LHCN-M2 (cell line): ENCODE data around the genes CLHC1 and VRK2.

DNA sequence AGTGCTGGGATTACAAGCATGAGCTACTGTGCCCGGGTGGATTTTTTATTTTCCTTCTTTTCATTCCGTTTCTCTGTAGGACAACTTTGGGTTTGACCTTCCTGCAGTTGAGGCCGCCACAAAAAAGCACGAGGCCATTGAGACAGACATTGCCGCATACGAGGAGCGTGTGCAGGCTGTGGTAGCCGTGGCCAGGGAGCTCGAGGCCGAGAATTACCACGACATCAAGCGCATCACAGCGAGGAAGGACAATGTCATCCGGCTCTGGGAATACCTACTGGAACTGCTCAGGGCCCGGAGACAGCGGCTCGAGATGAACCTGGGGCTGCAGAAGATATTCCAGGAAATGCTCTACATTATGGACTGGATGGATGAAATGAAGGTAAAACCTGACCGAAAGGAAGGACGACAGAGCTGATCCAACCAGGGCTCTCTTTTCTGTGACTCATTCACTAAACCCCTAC lies 97.6 kb upstream of the EML6 start:
- RAMPAGE, long total RNA: no peak

DNA sequence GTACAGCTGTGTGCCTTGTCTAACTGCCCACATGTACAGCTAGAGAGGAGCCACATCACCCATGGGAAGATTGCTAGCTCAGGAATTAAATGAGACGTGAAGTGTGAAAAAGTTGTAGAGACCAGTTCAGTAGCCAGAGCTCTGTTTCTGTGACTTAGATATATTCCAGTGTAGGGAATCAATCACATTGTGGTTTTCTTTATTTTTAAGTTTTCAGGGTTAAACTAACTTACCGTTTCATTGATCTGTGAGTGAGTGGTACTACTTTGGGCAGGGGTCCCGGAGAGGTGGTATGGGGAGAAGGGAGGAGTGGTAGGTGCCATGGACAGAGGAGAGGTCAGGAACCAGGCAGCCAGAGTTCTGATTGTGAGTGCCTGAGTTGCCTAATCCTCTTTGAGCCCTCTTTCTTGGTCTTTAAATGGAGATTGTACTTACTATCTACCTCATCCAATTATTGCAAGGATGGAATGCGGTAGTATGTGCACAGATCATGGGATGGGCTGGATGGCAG lies 97.1 kb upstream of the EML6 start:
- RAMPAGE, long total RNA: no peak

GRCh38 chr2:54654893-54655311 lies 68.6 kb upstream of the EML6 start:
- RAMPAGE, long total RNA: no peak

GRCh38 chr2:54665896-54666107 lies 57.7 kb upstream of the EML6 start:
- RAMPAGE, long total RNA: no peak

- RAMPAGE, long total RNA: no peak
These were observed 484 bp downstream of the EML6 start for GRCh38 chr2:54724000-54724292.

GRCh38 chr2:54955526-54956179 lies 94.6 kb downstream of the RTN4 start:
- RAMPAGE, long total RNA: no peak

DNA sequence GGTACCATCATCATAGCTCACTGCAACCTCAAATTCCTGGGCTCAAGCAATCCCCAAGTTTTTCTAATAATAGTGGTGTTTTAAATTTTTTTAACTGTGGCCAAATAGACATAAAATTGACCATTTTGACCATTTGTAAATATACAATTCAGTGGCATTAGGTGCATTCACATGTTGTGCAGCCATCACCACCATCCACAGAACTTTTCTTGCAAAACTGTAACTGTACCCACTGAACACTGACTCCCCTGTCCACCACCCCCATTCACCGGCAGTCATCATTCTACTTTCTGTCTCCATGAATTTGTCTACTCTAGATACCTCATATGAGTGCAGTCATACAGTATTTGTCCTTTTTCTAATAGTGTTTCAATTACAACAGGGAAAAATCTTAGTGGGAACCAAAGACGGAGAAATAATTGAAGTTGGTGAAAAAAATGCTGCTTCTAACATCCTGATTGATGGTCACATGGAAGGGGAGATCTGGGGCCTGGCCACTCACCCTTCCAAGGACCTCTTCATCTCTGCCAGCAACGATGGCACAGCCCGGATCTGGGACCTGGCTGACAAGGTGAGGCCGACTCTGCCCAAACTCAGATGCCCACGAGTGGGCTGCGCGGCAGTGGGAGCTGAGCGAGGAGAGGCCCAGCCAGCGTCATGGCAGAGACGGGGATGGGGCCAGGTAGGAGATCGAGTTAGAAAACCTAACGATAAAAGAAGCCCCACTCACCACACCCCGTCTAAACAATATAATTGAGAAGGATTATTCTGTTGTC lies 87.9 kb downstream of the RTN4 start:
- RAMPAGE, long total RNA: no peak

DNA sequence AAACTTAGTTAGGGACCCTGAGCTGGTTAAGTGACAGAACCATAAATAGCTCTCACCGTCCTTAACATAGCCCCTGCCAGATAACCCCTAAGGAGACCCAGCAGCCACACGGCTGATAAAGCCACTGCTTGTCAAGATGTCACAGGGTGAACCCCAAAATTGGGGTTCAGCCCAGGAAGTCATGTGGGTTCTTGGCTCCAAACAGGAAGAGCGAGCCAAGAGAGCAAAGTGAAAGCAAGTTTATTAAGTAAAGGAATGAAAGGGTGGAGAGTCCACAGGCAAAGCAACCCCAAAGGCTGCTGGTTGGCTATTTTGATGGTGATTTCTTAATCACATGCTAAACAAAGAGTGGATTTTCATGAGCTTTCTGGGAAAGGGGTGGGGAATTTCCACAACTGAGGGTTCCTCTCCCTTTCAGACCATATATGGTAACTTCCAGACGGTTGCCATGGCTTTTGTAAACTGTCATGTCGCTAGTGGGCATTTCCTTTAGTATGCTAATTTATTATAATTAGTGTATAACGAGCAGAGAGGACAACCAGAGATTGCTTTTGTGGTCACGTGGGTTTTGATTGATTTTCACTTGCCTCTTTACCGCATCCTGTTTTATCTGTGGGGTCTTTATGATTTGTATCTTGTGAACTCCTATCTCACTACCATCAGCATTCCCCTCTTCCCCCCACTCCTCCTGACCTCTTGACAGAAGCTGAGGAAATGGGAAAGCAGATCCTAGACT lies 83.6 kb upstream of the RTN4 start:
- RAMPAGE, long total RNA: no peak

DNA sequence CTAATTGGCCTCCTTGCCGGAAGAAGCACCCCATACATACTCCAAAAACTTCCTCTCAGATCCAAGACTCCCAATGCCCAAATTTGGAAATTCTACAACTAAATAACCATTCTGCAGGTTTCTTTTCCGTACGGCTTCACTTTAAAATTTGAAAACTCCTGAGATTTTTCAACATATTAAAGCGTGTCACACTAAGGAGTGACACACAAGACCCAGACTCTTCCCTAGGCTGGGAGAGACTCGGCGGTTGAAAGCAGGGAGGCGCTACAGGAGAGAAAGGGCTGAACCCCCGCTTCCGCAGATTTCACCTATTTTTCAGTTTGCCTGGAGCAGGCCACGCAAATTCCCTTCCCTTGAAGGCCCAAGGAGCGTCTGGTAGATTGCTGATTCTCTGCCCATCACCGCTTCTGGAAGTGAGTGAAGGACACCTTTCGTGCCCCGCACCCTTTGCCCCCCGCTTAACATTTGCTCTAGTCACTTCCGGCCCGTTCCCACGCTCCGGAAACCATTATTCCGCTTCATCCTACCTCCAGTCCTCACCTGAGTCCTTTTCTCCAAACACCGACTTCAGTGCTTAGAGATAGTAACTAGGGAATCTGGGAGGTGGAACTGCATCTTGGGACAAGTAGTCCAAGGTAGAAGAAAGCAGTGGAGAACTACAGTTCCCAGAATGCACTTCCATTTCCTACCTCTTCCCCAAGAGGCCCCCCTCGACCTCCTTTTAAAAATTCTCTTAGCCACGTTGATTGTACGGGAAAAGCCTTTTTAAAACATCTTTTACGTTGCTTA lies at the start of gene CLHC1:
Gene CLHC1, minus strand, starts transcription at position 598 of the 789 bp plus-strand sequence.
- RAMPAGE, long total RNA: no peak

DNA sequence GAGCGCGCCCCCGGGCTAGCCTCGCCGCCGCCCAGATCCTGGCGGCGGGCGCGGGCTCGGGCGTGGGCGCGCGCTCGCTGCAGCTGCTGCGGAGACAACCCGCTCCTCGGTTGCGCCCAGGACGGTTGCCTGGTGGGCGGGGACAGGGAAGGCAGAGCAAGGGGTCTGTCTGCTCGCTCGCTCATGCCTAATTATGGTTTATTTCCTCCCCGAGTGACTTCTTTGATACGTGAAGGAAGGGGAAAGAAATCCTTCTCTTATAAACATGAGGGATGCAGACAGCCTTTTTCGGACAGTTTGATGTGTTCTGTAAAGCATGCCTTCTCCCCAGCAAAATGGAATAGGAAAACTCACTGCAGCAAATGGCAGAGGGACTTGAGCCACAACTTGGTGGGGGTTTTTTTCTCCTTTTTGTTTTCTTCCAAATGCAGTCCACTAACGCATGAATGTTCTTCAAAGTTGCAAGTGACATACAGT lies 437 bp upstream of the CCDC88A start:
- RAMPAGE, long total RNA: no peak

DNA sequence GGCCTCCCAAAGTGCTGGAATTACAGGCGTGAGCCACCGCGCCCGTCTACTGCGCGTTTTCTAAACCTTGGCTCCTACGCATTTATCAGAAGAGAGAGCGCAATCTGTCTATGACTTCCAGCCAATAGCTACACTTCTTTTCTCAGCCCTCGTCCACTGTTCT lies 278 bp upstream of the CFAP36 start:
- RAMPAGE, long total RNA: no peak

DNA sequence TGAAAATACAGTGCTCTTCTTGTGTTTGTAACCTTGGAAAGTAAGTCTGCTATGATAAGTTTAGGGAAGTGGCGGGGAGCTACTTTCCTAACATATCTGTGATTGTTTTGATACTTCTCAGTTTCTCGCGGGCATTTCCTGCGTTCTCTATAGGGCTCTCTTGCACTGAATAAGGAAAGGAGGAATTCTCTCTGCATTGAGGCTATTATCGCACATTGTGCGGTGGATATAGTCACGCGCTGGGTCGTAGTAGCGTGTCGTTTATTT lies 854 bp upstream of the PPP4R3B start:
- RAMPAGE, long total RNA: no peak

DNA sequence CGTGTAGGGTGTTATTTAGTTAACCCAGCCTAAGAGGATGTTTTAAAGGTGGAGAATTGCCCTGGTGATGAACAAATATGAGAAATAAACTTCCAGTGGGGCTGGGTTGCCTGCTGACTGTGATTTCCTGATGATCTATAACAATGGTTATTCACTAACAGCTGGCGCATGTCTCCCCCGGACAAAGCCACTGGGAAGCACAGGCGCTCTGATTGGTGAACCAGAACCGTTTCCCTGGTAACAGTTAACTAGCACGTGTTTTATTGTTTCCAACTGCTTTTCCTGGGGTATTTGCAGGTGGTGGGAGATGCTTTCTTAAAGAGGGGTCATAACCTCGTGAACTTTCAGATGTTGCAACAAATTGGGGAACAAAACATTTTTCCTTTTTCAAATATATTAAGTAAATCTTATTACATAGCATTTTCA lies 85.5 kb upstream of the EFEMP1 start:
- RAMPAGE, long total RNA: no peak

DNA sequence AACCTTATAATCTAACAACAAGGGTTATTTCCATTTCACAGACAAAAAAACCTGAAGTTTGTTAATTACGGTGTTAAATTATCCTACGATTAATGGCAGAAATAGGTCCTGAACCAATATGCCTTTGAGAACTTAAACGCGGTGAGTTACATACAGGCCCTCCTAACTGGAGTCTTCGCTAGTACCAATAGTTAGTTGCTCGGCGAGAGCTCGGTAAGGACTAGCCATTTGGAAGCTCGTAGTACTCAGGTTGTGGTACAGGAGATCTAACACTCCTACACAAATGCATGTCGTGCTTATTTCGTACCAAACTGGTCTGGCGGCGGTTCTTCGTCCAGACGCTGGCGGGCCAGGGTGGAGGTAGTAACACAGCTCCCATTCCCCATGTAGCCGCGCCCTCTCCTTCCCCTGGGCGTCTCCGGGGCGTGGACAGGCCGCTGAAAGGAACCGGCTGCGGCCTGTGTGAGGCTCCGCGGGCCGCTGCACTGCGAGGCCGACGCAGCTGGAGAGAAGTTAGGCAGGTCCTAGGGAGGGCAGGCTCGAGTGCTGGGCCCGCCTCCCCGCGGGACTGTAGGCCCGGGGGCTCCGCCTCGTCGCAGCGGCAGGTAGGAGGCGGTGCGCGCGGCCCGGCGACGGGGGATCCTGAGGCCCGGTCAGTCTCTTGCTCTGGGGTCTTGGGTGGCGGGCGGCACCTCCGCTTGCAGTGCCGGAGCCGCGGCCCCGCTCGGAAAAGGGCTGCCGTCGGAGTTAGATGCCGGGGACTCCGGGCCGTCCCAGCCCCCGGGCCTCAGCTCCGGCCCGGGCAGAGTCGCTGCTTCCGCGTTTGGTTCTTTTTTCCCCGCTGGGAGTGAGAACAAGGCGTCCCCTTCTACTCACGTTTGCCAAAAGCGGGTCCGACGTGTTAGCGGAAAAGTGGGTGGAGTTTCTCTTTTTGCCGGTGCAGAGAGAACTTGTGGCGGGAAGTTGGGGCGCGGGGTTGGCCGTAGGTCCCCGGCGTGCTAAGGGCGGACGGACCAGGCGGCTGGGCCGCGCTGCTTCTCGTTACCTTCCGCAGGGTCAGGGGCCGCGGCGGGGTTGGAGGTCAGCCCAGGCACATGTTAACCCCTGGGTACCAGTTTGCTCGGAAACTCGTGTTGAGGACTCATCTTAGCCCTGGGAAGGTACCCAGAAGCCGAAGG lies at the start of gene VRK2:
Gene VRK2, plus strand, starts transcription at position 590 of the 1,178 bp plus-strand sequence.
- RAMPAGE, long total RNA: no peak

DNA sequence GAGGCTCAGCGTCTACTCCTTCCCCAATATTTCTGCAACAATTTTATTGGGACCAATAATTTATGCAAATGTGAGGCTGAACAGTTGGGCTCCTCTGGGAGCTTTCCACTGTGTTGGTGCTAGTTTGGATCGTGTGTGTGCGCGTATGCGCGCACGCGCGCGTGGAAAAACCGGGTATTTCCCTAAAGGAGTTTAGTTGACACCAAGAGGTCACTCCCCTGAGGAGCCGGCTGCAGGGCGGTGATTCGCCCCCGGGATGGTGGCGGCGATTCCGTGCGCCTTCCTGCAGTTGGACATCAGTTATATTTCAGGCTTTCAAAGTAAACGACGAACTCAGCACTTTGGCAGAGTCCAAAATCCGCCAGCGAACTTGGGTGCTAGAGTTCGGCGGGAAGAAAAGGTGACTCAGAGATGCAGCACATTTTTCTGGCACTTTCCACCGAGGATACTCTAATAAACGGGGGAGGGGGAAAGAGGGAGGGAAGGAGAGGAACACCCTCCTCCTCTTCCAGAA lies 186.5 kb upstream of the FANCL start:
- RAMPAGE, long total RNA: no peak

DNA sequence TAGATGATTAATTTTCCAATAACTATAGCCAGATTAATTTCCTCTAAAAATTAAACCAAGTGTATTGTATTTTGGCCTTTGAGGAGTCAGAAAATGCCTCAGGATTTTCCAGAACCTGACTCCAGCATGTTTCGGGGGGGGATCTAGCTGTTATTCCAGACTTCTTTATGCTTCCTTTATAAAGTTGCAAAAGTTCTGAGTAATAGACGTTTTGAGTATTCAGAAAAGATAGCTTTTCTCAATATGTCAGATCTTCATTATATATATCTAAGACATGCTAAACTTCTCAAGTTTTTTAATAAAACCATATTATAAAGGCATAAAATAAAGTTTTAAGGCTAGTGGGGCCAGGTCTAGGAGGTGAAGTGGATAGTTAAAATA lies 270.5 kb upstream of the FANCL start:
- RAMPAGE, long total RNA: no peak

- RAMPAGE, long total RNA: no peak
These were observed 298.9 kb upstream of the FANCL start for GRCh38 chr2:58539952-58540444.

DNA sequence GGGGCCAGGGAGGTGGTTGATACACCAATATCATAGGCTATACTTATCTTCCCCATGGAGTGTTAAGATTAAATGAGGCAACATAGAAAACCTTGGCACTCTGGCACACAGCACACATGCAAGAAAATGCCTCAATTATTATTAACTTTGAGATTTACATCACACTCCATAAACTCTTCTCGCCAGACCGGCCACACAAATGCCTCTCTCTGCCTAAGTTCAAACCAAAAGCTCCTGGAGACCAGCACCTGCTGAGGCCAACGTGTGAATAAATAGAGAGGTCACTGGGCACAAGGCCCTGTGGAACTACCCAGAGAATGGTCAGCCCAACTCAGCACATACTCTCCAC lies 498.7 kb downstream of the BCL11A start:
- RAMPAGE, long total RNA: no peak

DNA sequence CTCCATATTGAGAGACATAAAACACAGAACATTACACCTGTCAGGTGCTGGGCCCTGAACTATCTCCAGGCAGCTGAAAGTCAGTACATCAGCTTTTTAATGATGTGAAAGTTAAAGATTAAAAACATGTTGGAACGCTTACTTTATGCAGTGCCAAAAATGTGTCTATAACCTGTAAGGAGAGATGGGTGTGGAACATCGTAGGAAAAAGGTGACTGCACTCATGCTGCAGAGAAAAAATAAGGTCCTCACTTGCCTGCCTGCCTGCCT lies 34.2 kb downstream of the BCL11A start:
- RAMPAGE, long total RNA: no peak

DNA sequence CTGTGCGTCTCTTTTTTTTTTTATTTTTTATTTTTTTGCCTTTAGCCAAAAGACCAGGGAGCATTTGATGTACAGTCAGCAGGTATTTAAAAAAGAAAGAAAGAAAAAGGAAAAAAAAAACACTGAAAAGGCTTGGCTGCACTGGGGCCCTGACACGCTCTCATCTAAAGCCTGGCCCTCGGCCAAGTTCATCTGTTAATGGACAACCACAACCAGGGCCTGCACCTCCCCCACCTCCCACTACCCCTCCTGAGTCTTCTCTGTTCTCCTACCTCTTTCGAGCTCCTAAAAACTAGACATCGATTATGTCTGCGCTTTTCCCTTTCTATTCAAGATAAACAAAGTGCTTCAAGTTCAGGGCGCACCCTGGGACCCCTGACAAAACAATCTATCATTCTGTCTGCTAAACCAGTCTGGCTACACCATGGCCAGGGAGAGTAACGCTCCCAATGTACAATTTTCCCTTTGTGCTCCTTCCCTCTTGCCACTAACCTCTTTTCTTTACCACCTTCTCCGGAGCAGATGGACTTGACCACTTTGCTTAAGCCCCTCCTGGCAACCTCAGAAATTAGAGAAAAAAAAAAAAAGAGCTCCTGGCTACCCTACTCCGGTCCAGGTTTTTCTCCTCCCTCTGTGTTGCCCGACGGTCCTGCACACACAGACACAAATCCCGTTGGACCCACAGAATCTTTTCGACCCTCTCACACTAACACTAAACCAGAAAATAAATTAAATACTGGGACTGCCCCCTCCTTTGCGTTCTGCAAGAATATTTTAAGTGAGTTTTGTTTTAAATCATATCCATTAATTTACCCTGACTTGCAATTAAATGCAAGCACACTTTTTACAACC lies 22.6 kb downstream of the BCL11A start:
- RAMPAGE, long total RNA: no peak